ENCODE data around the genes IDH3B, C20orf141, PCED1A, OXT and ADISSP.

GRCh38 chr20:2664097-2664394, at the start of gene IDH3B:
IDH3B (minus strand) TSS chr20:2664216.
- PRO-cap, result bidirectional peak, plus-strand start at chr20:2664330, minus-strand start at chr20:2664216
- RRBS, result 4% methylated on average over 11 of the region's 23 CpGs

- PRO-cap, result no peak
- RRBS, result 93% methylated on average over 2 of the region's 8 CpGs
Measured at GRCh38 chr20:2814546-2815170, at the start of gene C20orf141. C20orf141 (plus strand) TSS chr20:2814987.

GRCh38 chr20:2821912-2822570, 5.9 kb downstream of the TMEM239 start:
- PRO-cap, result no peak
- RRBS, result no CpG with 5 or more reads among the region's 10 CpGs

DNA sequence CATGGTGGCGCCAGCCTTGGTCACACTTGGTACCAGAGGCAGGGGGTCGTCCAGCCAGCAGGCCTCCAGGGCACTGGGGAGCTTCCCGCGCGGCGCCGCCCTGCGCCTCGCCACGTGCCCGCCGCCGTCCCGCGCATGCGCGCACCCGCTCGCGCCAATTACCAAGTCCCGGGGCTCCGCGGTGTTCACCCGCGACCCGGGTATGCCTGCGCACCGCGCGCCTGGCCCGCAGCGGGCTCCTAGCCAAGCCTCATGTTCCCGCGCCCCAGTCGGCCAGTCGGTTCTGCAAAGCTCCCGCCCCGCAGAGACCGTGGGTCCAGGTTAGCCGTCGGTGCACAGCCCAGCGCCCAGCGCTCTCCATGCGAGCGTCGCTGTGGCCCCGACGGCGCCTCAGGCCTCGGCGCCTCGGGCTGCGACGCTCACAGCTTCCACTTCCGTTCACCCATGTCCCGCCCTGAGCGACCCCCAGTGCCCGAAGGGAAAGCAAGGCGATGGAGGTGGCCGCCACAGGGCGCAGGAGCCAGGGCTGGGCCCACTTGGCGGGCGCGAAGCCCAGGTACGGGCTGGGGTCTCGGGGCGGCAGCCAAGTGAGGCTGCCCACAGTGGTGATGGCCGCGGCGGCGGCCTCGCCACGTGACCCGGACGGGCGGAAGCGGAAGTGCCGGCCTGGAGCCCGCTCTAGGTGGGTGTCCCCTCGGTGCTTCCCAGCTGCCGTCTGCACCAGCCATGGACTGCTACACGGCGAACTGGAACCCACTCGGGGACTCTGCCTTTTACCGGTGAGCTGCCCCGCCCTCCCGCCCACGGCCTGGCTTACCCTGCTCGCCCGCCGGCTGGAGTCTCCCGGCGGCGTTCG, at the start of gene PCED1A:
PCED1A (minus strand) TSS at position 607 of the 856 bp plus-strand sequence.
- PRO-cap, result bidirectional peak, plus-strand start at position 192 of the sequence, minus-strand start at position 75 of the sequence; bidirectional peak, plus-strand start at position 707 of the sequence, minus-strand start at position 589 of the sequence
- RRBS, result 3% methylated on average over 12 of the region's 95 CpGs

- PRO-cap, result no peak
- RRBS, result no CpG with 5 or more reads among the region's 3 CpGs
Measured at GRCh38 chr20:2870395-2870824, 2.9 kb upstream of the PTPRA start.

DNA sequence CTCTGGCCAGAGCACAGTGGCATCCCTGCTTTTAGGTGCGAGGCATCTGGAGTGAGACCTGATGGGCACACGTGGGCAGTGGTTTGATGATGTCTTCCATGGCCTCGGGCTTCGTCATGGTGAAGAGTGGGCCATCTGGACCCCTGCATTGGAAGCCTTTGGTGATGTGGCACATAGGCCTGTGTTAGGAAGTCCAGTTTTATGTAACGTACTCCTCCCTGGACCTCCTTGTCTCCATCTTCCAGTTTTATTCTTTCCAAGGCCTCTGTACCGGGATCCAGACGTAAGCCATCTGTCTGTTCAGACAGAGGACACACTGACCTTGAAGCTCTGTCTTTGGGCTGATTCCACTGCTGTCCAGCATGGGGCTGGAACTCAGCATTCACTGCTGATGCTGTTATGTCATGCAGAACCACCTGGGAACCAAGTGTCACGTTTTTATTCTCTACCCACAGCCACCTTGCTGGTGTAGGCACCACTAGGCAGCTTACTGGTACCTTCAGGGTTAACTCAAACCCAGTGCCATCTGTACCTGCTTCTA, 3.7 kb downstream of the MRPS26 start:
- PRO-cap, result no peak
- RRBS, result no CpG with 5 or more reads among the region's 8 CpGs

DNA sequence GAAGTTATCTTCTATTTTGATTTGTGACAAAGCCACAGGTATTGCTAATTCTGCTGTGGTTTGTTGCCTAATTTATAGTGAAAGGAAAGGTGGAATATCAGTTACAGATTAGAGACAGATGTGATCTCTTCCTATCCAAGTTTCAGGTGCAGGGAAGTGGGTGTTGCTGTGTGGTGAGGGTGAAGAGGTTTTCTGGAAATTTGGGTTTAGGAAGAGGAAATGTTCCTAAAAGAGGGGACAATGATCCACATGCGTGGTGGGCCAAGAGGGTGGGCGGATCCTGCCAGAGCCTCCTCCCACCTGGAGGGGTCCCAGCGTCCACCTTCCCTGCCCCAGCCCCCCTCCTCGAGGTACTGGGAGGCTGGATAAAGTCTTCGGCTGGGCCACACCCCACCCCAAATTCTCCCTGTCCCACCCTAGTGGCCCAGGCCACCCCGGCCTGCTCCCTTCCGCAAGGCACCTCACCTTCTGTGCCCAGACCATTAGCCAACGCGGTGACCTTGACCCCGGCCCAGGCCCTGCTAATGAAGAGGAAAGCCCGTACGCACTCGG, 382 bp upstream of the OXT start:
- PRO-cap, result no peak
- RRBS, result 94% methylated on average over 5 of the region's 13 CpGs

- PRO-cap, result no peak
- RRBS, result 58% methylated on average over 8 of the region's 13 CpGs
Measured at GRCh38 chr20:3071514-3071703, at the start of gene OXT. OXT (plus strand) TSS chr20:3071620.

DNA sequence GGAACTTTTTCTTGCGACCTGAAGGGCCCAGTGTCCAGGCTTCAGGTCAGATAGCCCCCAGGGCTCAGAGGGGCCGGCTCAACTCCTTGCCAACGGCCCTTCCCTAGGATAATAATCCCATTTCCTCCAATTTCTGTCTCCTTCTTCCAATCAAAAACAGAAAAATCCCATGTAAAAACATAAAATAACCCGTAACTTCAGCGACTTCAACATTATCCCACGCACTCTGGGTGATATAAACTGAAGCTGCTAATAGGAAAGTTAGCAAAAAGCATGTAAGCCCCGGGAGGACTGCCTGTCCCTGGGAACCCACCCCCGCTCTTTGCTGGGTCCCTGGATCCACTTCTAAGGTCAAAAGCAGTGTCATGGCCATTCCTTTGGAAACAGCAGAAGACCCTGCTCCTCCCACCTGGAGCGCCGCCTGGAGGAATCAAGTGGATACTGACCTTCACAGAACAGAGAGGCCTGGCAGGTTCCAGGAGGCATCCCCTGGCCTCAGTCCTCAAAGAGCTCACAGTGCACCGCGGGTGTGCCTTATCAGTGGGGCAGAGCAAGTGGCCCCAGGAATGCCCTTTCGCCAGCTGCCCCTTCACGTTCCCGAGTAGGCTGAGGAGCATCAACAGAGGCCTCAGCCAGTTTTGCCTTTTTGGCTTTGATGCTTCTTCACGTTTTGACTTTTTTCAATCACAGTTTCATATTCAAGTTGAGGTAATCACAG, 11.0 kb upstream of the SLC4A11 start:
- PRO-cap, result no peak
- RRBS, result no CpG with 5 or more reads among the region's 16 CpGs

- PRO-cap, result no peak
- RRBS, result no CpG with 5 or more reads among the region's 2 CpGs
Measured at GRCh38 chr20:3560541-3561036, 89.8 kb downstream of the ATRN start.

- PRO-cap, result no peak
- RRBS, result no CpG with 5 or more reads among the region's 12 CpGs
Measured at GRCh38 chr20:3686769-3687394, 5.1 kb upstream of the ADAM33 start.

DNA sequence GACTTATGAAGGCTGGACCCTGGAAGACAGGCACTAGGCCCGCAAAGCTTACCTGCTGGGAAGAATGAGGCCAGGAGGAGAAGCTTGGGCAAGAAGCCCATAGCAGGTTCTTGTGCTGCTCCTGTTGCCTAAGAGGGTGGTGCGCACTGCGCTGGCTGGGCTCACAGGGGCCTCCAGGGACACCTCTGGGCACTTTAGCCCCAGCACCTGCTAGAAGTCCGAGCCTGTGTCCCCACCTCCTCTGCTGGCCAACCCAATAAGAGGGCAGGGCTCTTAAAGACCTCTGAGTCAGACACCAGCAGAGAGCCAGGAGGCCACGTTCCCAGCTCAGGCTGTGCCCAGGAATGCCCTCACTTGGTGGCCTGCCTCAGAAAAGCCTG, 5.4 kb downstream of the SIGLEC1 start:
- PRO-cap, result no peak
- RRBS, result no CpG with 5 or more reads among the region's 5 CpGs

GRCh38 chr20:3751682-3752660, 15.6 kb downstream of the ADISSP start:
- PRO-cap, result no peak
- RRBS, result 93% methylated on average over 28 of the region's 107 CpGs

GRCh38 chr20:3753283-3753655, 14.3 kb downstream of the ADISSP start:
- PRO-cap, result no peak
- RRBS, result no CpG with 5 or more reads among the region's 4 CpGs

GRCh38 chr20:3767479-3768259, at the start of gene ADISSP:
ADISSP (minus strand) TSS chr20:3767753.
- PRO-cap, result bidirectional peak, plus-strand start at chr20:3767953, minus-strand start at chr20:3767735
- RRBS, result 3% methylated on average over 16 of the region's 73 CpGs

DNA sequence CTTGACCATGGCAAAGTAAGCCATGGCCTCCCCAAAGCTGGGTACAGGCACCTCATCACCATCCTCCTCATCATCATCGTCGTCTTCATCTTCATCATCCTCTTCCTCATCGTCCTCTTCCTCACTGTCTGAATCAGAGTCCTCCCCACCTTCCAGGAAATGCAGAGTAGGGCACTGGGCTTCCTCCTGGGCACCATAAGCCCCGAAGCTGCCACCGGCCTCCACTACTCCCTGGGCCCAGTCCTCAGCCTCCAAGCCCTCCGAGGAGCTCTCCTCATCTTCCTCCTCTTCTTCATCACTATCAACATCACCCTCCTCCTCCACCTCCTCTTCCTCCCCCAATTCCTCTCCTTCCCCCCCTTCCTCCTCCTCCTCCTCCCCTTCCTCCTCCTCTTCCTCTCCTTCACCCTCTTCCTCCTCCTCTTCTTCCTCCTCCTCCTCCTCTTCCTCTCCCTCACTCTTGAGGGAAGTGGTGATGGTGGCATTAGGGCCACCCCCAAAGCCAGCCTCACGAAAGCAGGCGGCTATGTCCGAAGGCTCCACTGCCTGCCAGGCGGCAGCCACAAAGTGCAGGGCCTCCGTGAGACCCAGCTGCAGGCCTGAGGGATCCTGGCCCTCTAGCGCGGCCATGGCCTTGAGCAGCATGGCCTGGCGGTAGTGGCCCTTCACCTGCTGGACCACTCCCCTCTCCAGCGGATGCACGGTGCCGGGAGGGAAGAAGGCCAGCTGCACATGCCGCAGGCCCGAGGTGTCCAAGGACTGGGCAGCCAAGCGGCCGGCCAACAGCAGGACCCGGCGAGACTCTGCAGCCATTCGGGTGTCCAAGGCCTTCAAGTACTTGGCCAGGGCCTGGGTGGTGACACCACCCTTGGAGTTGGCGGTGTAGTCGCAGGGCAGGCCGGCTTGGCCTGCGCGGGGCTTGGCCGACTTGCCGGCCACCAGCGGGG, 1.4 kb downstream of the CENPB start:
- PRO-cap, result no peak
- RRBS, result over 99% methylated on average over 8 of the region's 32 CpGs

- PRO-cap, result no peak
- RRBS, result no CpG with 5 or more reads among the region's 5 CpGs
Measured at GRCh38 chr20:3798158-3798494, 2.0 kb downstream of the CDC25B start.

DNA sequence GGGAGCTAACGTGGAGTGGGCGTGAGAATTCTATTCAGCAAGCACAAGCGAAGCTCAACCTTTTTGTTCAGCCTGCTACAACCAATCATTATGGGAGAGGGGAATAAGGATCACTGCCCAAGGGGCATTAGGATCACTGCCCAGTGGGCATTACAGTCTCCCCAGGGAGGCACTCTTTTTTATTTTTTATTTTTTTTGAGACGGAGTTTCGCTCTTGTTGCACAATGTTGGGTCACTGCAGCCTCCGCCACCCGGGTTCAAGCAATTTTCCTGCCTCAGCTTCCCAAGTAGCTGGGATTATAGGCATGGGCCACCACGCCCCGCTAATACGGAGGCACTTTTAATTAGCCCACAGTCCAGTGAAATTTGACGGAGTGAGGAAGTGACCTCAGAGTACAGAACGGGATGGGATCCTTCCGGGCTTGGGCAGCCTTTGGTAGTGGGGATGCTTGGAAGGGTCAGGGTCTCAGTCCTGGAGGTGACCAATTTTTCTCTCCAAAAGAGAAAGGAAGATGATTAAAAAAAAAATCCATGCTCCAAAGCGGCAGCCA, 1.1 kb upstream of the PANK2 start:
- PRO-cap, result unidirectional peak, plus-strand start at position 391 of the sequence
- RRBS, result no CpG with 5 or more reads among the region's 14 CpGs

DNA sequence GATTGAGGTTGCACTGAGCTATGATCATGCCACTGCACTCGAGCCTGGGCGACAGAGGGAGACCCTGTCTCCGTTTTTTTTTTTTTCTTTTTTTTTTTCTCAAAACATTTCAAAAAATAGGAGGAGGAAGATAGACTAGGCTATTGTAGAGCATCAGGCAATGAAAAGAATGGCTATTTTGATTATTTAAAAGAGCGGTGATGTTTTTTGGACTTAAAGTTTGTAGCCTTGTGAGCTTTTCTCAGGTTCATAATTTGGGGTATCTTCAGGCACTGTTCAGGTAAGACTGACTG, 6.2 kb downstream of the PANK2 start:
- PRO-cap, result no peak
- RRBS, result no CpG with 5 or more reads among the region's 4 CpGs

DNA sequence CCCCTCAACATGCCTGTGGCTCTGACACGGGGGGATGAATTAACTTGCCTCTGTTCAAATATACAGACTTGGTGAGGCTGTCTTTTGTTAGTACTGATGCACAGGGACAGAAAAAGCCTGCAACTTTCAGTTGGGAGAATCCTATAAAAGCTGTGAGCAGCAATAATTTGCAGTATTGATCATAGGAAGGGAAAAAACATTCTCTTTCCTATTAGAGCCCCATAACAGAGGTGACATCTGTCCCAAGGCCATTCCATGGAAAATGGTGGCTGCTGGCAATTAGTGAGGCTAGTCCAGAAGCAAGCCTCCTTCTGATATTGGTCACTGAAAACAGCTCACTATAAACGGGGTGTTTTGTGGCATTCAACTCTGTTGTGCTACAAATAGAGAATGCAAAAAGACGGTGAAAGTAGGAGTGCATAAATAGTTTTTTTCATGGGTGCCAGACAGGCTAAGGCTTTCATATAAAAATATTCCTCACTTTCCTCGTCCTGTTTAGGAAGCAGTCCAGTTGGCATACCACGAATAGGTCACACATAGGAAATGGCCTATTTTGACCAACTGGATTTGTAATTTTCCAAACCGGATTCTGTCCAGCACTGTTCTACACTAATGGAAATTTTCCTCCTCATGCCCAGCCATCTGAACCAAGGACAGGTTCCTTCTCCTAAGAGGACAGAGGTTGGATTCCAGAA, 42.8 kb downstream of the PANK2 start:
- PRO-cap, result no peak
- RRBS, result no CpG with 5 or more reads among the region's 6 CpGs